Pulmonary artery (tissue), 1 donor: ENCODE measurements around the gene CXCR4.

- PRO-cap: no peak
Observed at GRCh38 chr2:135755099-135755861, 13.6 kb downstream of the UBXN4 start.

DNA sequence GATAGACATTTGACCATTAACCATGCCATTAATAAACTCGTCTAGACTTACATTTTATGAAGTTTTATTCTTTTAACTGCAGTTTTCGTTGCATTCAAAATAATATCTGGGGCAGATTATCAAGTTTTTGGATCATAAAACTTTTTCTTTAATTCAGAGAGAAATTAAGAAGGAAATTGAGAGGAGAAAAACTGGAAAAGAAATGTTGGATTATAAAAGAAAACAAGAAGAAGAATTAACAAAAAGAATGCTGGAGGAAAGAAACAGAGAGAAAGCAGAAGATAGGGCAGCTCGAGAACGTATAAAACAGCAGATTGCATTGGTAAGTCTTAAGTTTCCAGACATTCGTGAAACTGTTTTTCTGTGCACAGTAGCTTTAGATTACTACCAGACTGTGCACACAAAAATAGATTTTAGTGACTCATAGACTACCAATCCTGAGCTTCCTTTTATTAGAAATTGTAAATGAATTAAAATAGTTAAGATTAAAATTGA lies 28.8 kb downstream of the UBXN4 start:
- PRO-cap: no peak

DNA sequence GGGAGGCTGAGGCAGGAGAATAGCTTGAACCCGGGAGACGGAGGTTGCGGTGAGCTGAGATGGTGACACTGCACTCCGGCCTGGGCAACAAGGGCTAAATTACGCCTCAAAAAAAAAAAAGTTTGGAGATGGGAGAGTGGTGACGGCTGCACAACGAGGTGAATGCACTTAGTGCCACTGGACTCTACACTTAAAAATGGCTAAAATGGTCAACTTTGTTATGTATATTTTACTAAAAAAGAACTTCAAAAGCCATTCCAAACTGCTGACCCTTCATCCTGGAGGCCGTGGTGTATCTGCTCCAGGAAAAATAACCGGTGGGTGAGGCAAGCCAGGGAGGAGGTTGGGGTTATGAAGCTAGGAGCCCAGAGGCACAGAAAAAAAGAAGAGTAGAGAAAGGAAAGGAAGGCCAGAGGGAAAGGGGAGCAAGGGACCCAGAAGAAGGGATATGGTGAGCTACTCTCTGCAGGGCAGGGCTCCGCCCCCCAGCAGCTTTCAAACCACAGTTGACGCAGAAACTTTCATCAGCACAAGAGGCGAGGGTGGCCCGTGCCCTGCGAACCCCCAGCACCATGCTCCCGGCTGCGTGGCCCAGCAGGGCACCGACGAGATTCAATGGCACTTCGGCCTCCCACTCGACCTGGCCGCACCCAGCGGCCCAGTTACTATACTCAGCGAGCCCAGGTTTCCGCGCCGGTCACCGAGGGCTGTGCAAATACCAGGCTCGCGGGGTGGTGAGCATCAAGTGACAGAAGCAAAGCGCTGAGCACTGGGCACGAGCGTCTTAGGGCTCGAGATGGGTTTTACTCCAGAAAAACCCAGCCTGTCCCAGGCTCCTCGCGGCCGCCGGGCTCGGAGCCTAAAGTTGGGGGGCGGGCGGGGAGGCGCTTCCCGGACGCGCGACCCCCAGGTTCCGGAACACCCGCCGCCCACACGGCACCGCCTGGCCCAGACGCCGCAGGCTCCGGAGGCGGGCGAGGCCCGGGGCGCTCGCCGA lies 688 bp downstream of the MCM6 start:
- PRO-cap: unidirectional peak, plus-strand start at position 532 of the sequence

DNA sequence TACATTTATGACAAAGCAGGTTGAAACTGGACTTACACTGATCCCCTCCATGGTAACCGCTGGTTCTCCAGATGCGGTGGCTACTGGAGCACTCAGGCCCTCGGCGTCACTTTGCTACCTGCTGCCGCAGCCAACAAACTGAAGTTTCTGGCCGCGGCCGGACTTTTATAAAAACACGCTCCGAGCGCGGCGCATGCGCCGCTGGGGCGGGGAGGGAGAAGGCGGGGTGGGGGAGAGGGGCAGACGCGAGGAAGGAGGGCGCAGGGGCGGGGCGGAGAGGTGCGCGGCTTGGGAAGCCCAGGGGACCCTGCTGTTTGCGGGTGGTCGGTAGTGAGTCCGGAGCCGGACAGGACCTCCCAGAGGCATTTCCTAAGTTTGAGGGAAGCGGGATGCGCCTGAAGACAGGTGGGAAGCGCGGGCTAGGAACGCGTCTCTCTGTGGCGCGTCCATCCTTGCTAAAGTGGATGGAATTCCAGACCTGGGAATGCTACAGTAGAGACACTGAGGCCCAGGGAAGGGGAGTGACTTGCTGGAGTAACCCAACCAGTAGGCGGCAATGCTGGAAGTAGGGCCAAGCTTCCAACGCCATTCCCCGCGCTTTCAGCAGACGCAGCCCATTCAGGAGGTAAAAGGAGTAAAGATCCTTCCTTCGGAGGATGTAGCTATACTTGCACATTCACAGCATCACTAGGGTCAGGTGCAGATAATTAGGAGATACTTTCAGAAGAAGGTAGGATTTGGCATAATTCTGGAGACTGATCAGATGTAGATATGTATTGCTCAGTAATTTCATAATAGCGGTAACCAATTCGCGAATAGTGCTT lies at the start of gene CXCR4:
CXCR4 (minus strand) TSS at position 140 of the 824 bp plus-strand sequence.
- PRO-cap: bidirectional peak, plus-strand start at position 242 of the sequence, minus-strand start at position 140 of the sequence

- PRO-cap: no peak
Observed at GRCh38 chr2:136121022-136121534, 3.1 kb upstream of the CXCR4 start.

DNA sequence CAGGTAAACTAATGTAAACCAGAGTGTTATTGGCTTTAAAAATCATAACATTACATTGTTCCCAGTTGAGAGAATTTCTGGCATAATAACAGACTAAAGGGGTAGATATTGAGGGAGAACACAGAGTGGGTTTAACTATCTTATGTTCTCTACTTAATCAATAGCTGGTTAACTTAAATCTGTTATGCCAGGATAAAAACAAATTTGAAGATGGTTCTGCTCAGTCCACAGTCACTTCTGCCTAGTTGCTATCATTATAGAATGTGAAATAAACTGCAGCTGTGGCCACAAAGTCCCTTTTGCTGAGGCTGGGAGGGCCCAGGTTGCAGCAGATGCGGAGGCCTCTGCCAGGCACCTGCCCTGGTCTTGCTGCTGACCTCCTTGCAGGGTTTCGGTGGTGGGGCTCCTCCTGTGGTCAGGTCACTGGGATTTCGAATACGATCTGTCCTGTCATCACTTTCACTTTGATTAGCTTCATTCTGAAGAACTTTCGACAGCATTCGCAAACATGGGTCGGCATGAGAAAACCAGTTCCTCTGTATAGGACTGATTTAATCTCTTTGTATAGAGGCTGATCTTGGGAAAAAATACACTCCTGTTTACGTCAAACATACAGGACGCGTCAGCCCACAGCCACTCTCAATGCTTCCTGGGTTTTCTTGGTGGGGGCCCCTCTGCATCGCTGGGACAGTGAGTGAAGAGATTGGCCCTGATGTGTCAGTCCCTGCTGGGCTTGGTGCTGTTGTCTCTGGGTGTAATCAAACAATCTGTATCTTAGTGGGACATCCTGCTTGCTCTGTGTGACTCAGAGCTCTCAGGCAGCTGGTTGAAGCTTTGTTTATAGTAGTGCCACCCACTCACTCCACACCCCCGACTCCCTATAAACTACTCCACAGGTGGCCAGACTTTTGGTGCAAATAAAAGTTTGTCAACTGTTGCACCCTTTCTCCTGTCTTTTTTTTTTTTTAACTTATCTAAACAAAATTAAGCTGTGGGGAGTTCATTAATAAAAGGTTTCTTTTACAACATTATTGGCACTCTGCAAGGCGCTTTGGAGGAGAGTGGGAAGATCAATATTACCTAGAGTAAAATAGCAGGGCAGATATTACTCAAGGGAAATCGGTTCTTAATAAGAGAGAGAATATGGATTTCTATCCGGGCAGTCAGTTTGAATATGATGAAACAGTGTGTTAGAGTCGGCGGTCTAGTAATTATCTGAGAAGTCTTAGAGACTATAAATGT lies 209.4 kb upstream of the CXCR4 start:
- PRO-cap: no peak

DNA sequence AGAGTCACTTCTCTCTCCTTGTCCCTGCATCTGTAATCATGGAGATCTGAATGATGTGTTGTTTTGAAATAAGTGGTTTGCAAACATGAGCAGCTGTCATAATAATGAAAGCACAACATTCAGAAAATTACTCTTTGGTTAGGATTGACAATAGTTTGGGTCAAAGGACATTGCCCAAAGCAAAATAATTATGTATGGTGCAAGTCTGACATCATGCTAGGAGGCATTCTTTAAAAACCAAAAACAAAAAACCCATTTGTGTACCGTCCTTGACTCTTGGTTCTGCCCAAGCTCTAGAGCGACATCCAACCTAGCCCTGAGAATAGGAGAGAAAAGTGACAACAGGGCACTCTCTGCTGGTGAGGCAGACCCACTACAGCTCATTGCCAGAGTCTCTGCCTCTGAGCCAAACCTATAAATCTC lies 266.6 kb upstream of the CXCR4 start:
- PRO-cap: no peak

- PRO-cap: no peak
Observed at GRCh38 chr2:138035755-138036135, 71.5 kb downstream of the HNMT start.

DNA sequence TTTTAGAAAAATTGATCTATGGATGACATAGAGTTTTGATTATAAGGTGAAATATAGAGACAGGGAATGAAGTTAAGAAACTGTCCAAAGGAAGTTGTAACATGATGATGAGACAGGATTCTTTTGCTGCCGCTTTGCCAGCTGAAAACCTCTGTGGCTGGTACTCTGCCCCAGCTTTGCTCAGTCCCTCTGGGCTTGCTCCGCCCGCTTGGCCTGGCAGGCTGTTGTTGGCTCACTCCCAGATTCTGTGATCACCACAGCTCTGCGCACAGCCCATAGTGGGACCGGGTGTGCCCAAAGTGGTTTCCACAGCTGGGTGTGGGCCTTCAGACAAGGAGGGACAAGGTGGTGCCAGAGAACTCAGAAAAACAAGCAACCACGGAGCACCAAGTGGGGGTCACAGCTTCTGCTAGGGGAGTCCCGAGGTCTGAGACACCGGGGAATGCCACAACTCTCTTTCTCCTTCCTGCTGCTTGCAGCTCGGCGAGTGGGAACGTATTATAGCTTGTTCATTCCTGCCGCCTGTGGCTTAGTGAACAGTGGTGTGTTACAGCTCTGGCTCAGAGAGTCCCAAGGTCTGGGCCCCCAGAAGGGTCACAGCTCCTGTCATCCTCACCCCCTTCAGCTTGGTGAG lies 9.2 kb upstream of the KYNU start:
- PRO-cap: no peak

DNA sequence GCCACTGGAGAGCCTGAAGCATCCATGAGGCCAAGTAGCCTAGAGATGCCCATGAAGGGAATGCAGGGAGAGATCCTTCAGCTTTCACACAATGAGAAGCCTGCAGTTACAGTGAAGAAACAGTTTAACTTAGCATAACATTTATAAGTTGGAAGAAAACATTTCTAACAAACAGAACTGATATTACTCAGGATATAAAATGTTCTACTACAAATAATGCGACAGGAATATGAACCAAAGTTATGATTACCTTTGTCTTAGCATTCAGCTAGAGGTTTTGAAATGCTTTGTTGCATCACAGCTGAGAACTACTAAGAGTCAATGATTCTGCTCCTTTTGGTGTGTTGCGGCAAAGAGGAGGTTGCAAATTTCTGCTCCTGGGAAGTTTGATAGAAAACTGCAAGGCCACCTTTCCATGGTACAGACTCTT lies 6.9 kb upstream of the KYNU start:
- PRO-cap: no peak

DNA sequence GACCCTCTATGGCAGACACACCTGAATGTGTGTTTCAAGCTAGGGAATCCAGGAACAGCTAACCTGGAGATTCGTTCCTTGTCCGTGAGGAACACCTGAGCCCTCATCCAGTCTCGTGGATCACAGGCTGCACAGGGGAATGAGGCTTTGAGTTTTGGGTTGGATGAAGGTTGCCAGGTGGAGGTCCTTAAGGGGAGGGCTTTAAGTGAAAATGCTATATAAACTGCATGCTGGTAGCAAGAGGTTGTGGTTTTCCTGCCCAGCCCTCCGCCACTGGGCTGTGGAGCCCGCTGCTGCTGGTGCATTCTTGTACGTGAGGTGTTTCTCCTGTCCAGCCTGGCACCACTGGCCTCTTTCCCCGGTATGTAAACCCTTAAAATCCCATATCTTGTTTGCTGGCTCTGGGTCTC lies 117.8 kb downstream of the ARHGAP15 start:
- PRO-cap: no peak

- PRO-cap: unidirectional peak, plus-strand start at chr2:143793799
Observed at GRCh38 chr2:143793657-143793929, 538.7 kb downstream of the GTDC1 start.

DNA sequence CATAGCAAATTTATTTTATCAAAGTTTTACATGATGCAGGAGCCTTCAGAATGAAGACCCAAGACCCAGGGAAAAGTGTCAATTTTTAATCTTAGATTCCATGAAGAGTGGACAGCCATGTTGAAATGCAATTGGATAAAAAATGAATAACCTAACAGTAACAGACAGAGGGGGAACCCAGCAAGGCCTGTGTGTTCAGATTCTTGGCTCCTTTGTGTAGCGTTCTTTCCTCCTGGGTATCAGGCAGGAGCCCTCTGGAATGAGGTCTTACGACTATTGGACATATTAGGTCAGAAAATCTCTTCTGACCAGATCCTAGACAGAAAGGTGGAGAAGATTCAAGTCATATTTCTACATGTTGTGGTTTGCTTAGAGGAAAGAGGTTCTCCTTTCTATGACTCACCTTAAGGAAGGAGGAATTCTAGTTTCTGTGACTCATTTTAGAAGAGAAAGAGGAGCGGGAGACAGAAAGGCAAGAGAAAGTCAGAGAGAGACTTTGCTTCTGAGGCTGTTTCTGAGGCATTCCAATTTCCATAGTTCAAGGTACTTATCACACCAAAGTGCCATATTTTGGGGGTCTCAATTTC lies 431.2 kb downstream of the GTDC1 start:
- PRO-cap: no peak

- PRO-cap: no peak
Observed at GRCh38 chr2:144117242-144117850, 215.0 kb downstream of the GTDC1 start.

DNA sequence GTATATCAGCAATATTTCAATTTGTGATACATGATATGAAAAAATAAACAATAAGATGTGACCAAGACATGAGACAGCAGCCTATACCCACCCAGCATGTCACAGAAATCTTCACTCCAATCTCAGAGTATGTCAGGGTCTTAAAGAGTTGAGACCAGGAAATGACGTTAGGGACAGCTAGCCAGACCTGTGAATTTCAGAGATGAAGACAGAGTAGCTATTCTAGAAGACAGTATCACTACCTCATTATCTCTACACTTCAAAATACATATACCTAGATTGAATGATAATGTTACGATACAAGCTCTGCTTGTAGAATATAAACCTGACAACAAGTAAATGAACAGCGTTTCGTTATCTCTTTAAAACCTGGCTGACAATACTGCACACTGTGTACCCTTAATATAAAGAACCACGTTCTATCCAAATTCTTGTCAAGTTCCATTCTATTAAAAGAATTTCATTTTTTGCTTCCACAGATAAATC lies 95.1 kb downstream of the GTDC1 start:
- PRO-cap: no peak

GRCh38 chr2:144237808-144238266 lies 94.5 kb downstream of the GTDC1 start:
- PRO-cap: no peak

- PRO-cap: no peak
Observed at GRCh38 chr2:144404635-144405155, 72.4 kb upstream of the GTDC1 start.

GRCh38 chr2:144424346-144425566 lies 92.4 kb upstream of the GTDC1 start:
- PRO-cap: no peak

GRCh38 chr2:144425779-144426780 lies 93.8 kb upstream of the GTDC1 start:
- PRO-cap: no peak

DNA sequence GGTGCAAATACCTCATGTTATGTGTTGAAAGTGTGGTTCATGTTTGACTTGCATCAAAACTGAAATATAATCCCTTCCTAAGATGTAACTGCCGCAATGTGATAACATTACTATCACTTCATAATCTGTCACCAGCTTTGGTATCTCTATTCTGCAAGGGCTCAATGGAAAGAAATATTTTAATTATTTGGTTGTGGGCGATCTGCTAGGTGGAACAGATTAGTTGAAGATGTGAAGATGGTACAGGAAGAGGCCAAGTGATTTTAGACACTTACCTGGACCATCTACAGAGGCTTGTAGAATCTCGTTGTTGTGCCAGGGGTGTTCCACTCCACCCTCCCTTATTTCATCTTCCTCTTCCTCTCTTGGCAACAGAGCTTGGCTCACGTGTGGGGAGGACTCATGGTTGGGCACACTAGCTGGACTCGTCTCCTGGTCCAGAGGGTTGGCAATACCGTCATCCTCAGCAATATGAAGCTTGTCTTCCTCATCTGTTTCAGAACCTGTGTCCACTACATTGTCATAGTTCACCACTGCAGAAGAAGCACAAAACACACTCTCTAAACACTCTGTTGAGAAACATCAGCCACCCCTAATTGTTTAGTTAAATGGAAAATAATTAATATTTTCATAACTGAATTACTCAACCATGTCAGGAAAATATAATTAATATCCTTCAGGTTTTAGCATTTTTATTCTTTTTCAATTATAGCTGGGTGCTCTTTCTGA lies 90.3 kb downstream of the ZEB2 start:
- PRO-cap: no peak